Cytotoxic T cell (primary cell): ENCODE measurements around the gene ARL5A.

- PRO-cap, 2 experiments = no peak in any of the 2 experiments
Observed at GRCh38 chr2:150624114-150624778, 136.8 kb upstream of the RND3 start.

DNA sequence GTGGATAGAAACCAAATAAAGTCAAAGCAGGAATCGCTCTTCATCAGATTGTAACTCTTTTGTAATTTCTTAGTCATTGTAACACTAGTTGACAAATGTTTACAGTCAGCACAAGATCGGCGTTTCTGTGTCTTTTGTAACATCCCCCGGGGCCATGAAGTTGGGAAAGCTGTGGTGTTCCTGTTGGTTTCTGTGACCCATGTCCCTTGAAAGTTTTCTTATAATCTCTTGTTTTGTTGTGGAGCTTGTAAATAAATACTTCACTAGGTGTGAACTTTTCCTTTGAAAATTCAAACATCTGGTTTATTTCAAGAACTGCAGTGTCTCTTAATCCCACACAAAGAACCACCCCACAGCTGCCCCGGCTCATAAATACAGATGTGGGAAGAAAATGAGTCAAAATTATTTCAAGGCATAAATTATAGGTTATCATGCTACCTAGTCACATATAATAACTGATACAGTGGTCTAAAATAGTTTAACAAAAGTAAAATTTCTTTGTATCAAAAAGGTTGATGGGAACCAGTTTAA is 665 bp upstream of the NMI start:
- PRO-cap, 2 experiments = no peak in any of the 2 experiments

DNA sequence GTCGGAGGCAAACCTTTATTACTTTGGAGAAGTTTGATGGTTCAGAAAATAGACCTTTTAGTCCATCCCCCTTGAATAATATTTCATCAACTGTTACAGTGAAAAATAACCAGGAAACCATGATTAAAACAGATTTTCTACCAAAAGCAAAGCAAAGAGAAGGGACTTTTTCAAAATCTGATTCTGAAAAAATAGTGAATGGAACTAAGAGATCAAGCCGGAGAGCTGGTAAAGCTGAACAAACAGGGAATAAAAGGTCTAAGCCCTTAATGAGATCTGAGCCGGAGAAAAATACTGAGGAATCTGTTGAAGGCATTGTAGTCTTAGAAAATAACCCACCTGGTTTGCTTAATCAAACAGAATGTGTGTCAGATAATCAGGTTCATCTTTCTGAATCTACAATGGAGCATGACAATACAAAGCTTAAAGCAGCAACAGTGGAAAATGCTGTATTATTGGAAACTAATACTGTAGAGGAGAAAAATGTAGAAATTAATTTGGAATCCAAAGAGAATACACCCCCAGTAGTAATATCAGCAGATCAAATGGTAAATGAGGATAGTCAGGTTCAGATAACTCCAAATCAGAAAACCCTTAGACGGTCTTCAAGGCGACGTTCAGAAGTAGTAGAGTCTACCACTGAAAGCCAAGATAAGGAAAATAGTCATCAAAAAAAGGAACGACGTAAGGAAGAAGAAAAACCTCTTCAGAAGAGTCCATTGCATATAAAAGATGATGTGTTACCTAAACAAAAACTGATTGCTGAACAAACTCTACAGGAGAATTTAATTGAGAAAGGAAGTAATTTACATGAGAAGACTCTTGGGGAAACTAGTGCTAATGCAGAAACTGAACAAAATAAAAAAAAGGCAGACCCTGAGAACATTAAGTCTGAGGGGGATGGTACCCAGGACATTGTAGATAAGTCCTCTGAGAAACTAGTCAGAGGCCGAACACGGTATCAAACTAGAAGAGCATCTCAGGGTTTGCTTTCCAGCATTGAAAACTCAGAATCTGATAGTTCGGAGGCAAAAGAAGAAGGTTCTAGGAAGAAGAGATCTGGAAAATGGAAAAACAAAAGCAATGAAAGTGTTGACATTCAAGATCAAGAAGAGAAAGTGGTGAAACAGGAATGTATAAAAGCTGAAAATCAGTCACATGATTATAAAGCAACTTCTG is 53.9 kb downstream of the RIF1 start:
- PRO-cap, 2 experiments = no peak in any of the 2 experiments

DNA sequence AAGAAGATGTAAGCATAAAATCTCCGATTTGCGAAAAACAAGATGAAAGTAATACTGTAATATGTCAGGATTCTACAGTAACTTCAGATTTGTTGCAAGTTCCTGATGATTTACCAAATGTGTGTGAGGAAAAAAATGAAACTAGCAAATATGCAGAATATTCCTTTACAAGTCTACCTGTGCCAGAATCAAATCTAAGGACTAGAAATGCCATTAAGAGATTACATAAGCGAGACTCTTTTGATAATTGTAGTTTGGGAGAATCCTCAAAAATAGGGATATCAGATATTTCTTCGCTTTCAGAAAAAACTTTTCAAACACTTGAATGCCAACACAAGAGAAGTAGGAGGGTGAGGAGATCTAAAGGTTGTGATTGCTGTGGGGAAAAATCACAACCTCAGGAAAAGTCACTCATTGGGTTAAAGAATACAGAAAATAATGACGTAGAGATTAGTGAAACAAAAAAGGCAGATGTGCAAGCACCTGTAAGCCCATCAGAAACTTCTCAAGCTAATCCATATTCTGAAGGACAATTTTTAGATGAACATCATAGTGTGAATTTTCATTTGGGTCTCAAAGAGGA is 54.7 kb downstream of the RIF1 start:
- PRO-cap, 2 experiments = no peak in any of the 2 experiments

- PRO-cap, 2 experiments = no peak in any of the 2 experiments
Observed at GRCh38 chr2:151733684-151734288, 490 bp downstream of the NEB start.

DNA sequence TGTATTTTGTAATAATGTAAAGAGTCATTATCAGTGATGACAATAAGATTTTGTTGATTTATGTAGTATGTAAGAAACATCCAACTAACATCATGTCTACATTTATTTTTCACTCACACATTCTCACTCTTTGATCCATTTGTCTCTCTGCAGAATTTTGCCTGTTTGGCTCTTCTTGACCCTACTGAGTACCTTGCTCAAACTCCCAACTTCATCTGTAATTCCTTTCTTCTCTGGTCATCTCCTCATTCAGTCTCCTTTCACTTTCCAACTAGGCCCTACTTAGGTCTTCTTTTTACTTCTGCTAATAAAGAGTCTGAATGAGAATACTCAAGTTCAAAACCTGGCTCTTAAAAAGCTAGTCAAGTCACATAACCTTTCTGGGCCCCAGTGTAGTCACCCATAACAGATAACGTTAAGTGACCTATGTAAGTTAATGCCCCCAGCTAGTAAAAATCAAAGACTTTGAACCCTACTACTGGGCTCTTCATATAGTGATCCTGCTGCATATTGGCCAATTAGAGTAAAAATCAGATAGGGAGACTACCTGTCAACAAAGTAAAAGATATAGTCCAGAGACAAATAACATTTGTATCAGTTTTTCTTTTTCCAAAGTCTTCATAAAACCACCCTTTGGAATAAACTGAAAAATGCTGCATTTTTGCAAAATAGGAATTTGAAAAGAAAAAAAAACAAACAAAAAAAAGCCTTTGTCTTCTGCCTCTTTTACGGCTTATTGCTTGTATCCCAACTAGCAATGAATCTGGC is 17.8 kb downstream of the ARL5A start:
- PRO-cap, 2 experiments = no peak in any of the 2 experiments

DNA sequence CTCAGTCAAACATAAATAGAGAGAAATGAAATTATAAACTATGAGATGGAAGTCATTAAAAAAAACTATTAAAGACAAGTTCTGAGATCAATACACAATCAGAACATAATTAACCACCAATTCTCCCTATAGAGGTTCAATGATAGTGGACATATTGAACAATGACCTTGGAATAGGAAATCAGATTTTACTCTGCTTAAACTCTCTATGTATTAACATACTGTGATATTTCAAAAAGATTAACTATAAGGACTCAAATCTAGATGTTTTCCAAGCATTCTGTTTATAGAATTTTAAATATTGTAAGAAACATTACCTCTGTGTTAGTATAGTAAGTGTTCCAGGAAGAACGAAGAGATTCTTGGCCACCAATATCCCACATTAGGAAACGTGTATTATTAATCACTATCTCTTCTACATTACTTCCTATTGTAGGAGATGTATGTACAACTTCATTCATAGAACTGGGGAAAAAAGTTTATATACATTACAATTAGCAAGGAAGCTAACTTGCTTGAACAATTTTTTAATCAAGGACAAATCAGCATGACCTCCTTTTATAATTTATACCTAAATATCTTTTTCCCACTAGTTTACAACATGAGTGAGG is 14.3 kb downstream of the ARL5A start:
- PRO-cap, 2 experiments = no peak in any of the 2 experiments

DNA sequence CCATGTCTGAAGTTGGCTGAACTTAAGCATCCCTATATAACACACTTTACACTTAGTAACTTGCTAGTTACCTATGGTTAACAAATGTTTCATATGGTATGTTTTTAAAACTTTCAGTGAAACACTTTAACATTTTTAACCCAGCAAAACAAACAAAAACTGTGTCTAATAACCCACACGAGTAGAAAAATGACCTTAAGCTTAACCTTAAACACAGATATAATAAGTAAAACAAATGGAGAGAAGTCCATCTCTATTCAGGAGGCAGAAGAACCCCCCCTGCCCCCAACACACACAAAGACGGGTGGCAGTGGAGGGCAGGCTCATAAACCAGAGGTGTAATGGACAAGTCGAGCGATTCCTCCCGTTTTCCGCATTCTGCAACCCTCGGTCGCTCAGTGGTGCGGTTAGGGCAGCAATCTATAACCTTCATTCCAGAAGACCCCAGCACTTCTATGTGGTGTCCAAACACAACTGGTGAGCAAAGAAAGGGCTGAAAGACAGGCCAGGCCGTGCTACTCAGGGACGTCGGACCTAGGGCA is 843 bp downstream of the ARL5A start:
- PRO-cap, 2 experiments = peak in 1 of 2 experiments; most common plus-strand start position 326 of the sequence (in 1)

GRCh38 chr2:151827849-151829049 is at the start of gene ARL5A:
TSS of gene ARL5A (minus strand) at chr2:151828421.
- PRO-cap, 2 experiments = peak in 2 of 2 experiments; most common plus-strand start chr2:151828627 (in 1); most common minus-strand start chr2:151828404 (in 1)

DNA sequence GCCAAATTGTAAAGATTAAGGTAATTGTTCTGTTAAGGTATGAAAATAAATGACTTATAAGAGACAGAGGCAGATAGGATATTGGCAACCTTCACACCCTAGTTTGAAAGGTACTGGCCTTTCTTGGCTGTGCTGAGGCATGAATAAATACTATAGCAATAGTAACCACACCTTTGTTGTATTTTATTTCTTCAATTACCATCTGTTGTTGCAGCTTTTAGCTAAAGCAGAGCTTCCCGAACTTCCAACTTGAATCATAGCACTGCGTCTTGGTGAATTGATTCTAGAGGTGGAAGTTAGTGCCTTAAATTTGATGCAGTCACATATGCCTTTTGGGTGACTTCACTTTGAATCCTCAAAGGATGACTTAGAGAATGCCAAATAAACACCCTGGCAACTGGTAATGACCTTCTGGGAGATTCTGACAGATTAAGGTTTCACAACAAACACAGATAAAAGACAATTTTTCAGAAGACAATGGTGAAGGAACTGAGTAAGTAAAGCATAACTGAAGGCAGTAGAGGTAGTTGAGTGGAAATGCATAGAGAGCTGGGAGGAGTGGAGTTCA is 56.0 kb downstream of the FMNL2 start:
- PRO-cap, 2 experiments = no peak in any of the 2 experiments

DNA sequence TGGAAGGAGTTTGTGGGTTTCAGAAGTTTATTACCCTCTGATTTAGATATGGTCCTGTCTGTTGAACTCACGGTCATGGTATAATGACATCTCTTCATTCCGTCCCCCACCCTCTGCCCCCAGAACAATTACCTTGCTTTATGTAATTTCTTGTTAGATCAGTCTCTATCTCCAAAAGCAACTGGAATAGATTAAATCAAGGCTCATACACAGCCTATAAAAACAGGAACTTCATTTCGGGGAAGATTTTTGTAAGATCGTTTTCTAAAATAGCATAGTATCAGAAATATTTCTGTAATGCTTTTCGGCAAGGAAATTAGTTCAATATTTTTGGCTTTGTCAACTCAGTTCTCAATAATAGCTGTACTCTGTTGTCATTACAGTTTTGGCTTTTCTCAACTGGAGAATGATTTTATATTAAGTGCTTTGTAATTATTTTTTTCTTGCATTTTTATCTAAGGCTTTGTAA is 157.2 kb downstream of the FMNL2 start:
- PRO-cap, 2 experiments = no peak in any of the 2 experiments

DNA sequence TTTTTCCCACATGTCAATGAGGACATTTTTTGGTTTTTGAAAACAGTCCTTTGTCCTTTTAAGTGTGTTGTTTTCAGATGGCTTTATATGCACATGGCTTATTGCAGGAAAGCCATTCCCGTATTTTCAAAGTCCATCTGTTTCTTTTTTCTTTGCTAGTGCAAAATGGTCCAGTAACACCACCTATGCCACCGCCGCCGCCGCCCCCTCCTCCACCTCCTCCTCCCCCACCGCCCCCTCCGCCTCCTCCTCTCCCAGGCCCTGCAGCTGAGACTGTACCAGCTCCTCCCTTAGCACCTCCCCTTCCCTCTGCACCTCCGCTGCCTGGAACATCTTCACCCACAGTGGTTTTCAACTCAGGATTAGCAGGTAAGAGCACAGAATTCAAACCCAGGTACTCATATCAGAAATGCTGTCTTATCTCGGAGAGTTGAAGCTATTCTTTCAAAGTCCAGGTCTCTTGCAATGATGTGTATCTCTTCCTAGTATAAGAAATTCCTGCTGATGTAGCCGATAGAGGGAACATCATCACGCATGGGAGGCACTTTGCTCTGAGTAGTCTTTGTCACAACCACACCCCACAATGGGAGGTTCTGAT is 97.8 kb downstream of the PRPF40A start:
- PRO-cap, 2 experiments = no peak in any of the 2 experiments

GRCh38 chr2:152717556-152718375 is 505 bp upstream of the PRPF40A start:
- PRO-cap, 2 experiments = peak in 2 of 2 experiments; most common plus-strand start chr2:152717630 (in 2); most common minus-strand start chr2:152717819 (in 2)

GRCh38 chr2:154382838-154383123 is 315.7 kb upstream of the KCNJ3 start:
- PRO-cap, 2 experiments = no peak in any of the 2 experiments

DNA sequence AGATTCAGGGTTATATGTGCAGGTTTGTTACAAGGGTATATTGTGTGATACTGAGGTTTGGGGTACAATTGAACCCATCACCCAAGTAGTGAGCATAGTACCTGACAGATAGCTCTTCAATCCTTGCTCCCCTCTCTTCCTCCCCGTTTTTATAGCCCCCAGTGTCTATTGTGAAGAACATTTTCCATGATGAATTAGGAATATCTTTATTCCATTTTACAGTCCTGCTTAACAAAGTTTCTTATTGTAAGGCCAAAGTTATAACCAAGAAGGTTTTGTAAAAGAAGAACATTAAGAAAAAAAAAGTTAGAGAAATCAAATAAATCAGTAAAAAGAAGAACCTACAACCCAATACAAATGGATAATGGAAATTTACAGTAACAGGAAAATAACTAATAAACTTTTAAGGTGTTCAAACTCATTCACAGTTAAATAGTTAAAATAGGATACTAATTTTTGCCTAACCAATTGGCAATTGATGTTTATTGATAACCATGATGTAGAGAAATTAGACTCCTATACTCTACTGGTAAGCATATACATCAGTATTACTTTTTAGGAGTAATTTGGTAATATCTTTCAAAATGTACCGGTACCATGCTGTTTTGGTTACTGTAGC is 192.4 kb downstream of the NR4A2 start:
- PRO-cap, 2 experiments = no peak in any of the 2 experiments

- PRO-cap, 2 experiments = peak in 1 of 2 experiments; most common plus-strand start chr2:156322200 (in 1); most common minus-strand start chr2:156322125 (in 1)
Observed at GRCh38 chr2:156321976-156322637, 10.4 kb downstream of the NR4A2 start.

GRCh38 chr2:156328635-156329494 is 3.7 kb downstream of the NR4A2 start:
- PRO-cap, 2 experiments = peak in 1 of 2 experiments; most common minus-strand start chr2:156329409 (in 1)

GRCh38 chr2:156331586-156332055 is 900 bp downstream of the NR4A2 start:
- PRO-cap, 2 experiments = peak in 2 of 2 experiments; most common minus-strand start chr2:156331825 (in 1)

DNA sequence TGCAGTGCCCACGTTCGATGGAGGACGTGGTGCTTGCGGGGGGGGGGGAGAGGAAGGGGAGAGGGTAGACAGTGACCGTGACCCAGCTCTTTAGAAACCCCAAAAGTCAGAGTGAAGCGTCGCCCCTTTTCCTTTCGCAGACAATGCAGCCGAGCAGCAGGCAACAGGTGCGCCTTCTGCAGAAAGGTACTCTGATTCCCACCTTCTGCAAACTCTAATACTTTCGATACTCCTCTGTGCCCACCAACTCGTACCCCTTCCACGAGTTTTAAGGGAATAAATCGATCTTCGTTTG is 872 bp upstream of the NR4A2 start:
- PRO-cap, 2 experiments = peak in 1 of 2 experiments; most common plus-strand start position 127 of the sequence (in 1); most common minus-strand start position 148 of the sequence (in 1)

GRCh38 chr2:156435171-156435352 is 1.1 kb upstream of the GPD2 start:
- PRO-cap, 2 experiments = no peak in any of the 2 experiments